ENCODE measurements around the genes COL6A3 and UBE2F.

DNA sequence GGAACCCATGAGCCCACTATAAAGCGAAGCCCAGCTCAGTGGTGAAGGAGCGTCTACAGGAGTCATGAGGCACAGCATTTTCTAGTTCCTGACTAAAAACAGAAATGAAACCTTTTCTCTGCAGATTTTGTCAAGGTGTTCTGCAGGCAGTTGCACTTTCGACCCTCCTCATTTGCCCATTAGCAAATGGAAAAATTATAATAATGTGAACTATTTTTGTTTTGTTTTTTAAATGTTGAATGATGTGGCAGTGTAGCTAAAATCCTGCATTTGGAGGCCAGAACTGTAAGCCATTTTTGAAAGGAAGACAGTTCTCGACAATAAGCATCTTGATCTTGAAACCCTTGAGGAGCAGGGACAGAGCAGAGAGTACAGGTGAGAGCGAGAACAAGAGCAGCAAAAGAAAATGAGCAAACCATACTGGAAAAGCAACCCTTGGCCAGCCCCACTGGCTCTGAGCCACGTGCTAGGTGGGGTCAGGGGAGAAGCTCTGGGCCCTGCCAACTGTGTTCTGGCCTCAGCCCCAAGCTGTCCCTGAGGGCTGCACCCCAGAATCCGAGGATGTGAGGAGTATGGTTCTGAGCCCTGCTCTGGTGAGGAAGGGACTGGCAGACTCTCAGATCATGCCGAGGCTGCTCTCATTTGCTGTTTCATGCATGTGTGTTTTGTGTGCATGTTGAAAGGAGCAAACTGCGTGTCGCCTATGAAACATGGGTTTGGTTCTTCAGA lies 26.3 kb upstream of the COPS8 start:
- RRBS = no CpG with 5 or more reads among the region's 10 CpGs

GRCh38 chr2:237117948-237118432 lies 32.3 kb downstream of the COPS8 start:
- RRBS = no CpG with 5 or more reads among the region's 1 CpG

- RRBS = no CpG with 5 or more reads among the region's 7 CpGs
Measured at GRCh38 chr2:237155875-237156362, 70.2 kb downstream of the COPS8 start.

DNA sequence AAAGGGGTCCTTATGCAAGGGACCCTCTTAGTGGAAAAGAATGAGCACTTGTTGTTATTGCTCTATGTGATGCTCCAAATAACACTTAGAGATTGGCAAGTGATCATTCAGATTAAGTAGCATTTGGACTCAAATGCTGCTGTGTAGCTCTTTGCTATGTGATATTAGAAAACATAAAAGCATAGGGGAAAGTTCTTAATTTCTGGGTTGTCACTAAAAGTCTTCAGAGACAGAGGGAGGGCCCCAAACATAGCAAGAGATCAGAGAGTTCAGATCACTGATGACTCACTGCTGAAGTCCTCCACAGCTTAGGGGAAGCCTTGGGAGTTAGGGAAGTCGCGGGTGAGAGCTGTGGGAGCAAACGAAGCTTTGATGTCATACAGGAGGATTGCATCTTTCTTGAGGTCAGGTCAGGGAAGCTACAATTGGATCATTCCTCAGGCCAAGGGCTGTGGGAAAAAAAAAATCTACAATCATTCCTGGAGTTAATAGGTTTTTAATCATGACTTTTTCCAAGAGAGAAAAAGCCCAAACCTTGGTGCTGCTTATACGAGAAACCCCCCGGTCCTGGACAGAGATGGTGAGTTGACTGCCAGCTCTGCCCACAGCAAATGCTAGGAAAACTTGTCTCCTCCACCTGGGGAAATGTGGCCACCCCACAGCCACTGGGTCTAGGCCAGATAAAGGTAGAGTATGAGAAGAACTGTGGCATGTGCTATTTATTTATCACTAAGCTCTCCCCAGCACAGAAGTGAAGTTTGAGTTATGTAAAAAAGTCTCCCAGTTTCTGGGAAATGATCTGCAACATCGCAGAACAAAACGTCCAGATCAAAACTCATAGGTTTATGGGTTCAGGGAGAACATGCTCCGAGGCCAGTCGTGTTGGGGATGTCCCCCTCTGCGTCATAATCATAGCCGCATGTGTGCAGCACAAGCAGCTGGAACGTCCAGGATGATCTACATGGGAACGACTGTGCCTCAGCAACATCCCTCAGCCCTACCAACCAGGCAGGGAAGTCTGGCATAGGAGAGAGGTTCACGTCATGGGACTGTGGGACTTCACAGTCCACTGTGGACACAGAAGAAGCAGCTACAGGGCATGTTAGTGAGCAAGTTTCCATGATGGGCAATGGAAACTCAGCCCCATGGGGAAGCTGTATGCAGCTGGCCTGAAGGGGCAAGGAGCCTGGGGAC lies 96.4 kb downstream of the COPS8 start:
- RRBS = no CpG with 5 or more reads among the region's 14 CpGs

DNA sequence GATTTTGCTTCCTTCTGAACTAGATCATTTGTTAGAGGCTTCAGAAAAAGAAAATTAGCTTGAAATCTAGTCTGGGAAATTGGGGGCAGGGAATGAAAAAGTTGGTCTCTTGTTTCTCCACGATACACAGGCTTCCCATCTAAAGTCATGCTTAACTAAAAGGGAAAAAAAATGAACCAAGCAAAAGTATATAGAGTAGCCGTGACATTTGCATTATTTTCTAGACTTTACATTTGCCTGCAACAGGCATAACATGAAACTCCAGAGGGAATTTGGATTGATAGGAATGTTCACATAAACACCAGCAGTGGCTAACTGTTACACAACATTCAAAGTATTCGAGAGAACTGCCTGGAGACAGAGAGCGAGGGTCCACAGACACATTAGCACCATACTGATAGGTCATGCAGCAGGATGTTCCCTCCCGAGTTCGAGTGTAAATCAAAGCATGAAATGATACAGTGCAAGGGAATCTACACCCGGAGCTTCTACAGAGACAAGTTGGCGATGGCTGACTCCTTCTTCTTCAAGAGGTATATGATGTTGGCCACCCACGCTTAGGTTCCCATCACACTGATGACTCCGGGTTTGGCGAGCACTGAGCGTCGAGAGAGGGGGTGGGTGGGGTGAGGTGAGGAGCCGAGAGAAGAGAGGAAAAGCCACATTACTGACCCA lies 89.6 kb downstream of the COL6A3 start:
- RRBS = 61% methylated on average over 4 of the region's 14 CpGs

DNA sequence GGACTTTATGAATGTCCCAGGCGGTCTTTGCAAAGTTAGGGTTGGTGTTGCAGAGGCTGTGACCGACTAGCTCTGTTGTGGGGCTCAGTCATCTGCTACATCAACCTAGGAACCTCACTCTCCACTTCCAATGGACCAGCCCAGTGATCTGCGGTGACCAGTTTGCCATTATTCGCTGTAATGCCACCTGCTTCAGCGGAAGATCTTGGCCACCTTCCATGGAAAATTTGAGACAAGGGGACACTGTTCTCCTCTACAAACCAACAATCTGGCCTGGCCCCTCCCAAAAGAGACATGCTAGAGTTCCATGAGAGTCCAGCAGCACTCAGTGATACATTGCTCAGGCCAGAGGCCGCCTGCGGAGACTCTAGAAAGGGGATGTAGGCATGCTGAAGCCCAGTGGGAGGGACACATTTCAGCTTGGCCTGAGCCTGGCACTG lies 58.3 kb downstream of the COL6A3 start:
- RRBS = no CpG with 5 or more reads among the region's 7 CpGs

DNA sequence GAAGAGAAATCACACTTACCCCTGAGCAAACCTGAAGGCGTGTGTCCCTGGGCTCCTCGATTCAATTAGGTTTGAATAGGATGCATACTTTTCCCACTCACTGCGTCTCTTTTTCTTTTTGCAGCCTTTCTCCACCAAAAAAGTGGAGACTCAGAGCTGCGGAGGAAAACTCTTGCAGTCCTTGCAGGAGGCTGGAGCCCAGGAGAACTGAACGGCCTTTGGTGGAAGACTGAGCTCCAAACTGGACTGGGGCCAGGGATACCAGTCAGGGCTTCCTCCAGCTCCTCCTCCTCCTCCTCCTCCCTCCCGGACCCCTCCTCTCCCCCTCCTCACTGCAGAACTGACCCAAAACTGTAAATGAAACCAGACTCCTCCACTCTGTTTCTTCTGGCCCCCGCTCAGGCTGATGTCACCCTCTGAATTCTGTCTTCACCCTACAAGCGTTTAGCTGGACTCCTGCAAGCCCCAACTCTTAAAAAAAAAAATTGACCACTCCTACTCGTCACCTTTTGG lies at the start of gene COL6A3:
TSS of gene COL6A3 (minus strand) at position 231 of the 513 bp plus-strand sequence.
- RRBS = no CpG with 5 or more reads among the region's 9 CpGs

- RRBS = no CpG with 5 or more reads among the region's 21 CpGs
Measured at GRCh38 chr2:237513174-237514268, 26.5 kb downstream of the MLPH start.

- RRBS = no CpG with 5 or more reads among the region's 5 CpGs
Measured at GRCh38 chr2:237515916-237516606, 29.0 kb downstream of the MLPH start.

GRCh38 chr2:237616489-237617070 lies 10.8 kb upstream of the LRRFIP1 start:
- RRBS = no CpG with 5 or more reads among the region's 5 CpGs

DNA sequence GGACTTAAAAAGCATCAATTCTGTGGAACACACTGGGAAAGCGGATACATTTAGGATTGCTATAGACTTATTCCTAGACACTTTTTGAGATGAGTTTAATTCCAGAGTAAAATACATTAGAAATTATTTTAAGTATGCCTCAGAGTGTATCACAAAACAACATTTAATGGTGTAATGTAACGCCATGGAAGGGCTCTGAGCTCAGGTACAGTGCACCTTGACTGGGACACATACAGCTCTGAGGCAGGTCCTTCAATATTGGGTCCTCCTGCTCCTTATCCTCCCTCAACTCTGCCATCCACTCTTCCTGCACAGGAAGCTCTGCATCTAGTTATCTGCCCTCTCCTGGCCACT lies 57.8 kb downstream of the LRRFIP1 start:
- RRBS = no CpG with 5 or more reads among the region's 2 CpGs

GRCh38 chr2:237691989-237692658 lies 64.7 kb downstream of the LRRFIP1 start:
- RRBS = 2% methylated on average over 37 of the region's 89 CpGs

- RRBS = 20% methylated on average over 2 of the region's 17 CpGs
Measured at GRCh38 chr2:237922422-237923312, 44.1 kb upstream of the UBE2F start.

- RRBS = 8% methylated on average over 39 of the region's 92 CpGs
Measured at GRCh38 chr2:237966480-237967247, at the start of gene UBE2F. Gene UBE2F, plus strand, starts transcription at chr2:237967014.

DNA sequence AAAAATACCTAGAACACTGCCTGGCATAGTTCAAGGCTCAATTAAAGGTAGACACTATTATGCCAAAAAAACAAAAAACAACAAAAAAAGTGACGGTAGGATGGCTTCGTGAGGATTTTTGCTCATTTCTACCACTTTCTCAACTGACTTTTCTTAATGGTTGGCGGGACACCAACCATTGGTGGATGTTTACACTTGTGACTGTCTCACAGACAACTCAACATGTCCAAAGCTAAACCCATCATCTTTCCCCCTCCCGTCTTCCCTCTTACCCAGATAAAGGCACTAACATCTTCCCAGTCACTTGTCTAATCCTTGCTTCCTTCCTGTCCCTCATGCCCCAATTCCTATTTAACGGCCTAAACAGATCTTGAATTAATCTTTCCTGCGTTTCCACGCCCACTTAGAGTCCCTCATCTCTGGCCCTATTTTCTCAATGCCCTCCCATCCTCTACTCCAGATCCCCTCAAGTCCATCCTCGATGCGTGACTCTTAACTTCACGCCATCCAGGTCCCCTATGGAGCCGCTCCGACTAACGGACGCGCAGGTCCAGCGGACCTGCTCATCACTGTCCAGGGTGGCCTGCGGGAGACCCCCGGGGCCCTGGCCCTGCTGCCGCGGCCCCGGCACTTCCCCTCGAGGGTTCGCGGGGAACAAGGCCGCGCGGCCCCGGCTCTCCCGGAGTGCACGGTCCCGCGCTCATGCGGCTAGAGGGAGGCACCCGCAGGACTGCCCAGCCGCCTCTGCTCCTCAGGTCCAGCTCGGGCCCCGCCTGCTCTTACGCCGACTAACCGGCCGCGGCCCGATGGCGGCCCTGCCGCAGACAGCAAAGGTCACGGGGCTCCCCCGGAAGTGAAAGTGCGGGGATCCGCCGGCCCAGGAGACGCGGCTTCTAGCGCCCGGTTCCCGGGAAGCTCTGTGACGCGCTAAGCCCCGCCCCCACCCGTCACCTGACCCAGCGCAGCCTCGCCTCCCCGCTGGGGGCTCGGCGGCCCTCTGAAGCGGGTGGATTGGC lies 578 bp upstream of the SCLY start:
- RRBS = 2% methylated on average over 25 of the region's 65 CpGs

DNA sequence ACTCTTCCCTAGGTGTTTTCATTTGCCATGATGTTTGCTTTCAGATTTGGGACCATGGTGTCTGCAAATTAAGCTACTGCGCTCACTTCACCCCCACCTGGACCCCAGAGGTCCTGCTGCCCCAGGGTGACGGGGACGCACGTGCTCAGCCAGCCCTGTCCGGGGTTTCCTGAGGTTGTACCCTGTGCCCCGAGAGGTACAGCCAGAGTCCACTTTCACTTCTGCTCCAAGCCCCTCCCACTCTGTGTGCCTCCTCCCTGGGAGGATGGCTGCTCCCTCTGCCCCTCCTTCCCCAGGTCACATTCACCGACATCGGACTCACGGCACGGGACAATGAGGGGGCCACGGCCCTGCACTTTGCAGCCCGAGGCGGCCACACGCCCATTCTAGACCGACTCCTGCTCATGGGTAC lies 7.4 kb downstream of the ESPNL start:
- RRBS = no CpG with 5 or more reads among the region's 15 CpGs

DNA sequence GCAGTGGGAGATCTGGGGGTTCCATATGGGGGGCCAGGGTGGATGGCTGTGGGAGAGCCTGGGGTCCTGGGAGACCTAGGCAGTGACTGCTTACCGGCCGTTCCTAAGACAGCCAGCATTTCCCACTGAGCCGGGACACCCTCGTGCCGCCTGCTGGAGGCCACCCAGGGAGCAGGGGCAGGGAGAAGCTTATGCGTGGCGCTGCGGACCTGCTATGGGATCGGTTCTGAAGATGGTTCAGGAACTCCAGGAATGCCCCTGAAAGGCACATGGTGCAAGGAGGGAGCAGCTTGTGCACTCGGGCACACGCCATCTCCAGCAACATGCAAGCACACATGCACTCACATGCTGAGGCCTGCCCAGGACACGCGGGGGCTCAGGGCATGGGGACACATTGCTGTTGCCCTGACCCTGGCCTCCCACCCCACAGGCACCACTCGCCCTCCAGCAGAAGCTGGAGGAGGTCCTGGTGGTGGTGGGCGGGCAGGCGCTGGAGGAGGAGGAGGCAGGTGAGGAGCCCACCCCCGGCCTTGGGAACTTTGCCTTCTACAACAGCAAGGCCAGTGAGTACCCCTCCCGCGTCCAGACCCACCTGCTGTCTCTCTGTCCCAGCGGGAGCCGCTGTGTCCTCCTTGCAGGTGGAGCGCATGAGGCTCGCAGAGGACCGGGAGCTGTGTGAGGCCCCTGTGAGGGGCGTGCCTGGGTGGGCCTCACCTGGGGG lies 4.1 kb downstream of the KLHL30 start:
- RRBS = 50% methylated on average over 3 of the region's 25 CpGs

DNA sequence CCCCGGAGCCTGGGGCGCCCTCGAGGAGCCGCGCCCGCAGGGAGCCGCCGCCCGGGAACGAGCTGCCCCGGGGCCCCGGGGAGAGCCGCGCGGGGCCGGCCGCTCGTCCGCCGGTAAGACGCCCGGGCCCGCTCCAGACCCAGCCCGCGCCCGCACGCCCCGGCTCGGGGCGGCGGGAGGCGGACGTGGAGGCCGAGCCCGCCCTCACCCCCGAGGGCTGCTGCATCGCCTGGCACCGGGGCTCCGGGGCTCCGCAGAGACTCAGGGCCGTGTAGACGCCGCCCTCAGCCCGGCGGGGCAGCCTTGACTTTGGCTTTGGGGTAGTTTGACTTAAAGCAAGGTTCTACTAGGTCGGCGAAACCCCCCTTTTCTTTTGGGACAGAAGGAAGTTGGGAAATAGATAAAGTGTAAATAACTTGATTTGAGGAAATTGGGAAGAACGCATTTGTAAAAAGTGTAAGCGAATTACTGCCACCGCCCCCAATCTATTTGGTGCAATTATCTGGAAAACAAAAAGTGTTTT lies 384 bp downstream of the ERFE start:
- RRBS = 4% methylated on average over 31 of the region's 50 CpGs

- RRBS = no CpG with 5 or more reads among the region's 3 CpGs
Measured at GRCh38 chr2:238177135-238177806, 18.5 kb downstream of the ERFE start.

DNA sequence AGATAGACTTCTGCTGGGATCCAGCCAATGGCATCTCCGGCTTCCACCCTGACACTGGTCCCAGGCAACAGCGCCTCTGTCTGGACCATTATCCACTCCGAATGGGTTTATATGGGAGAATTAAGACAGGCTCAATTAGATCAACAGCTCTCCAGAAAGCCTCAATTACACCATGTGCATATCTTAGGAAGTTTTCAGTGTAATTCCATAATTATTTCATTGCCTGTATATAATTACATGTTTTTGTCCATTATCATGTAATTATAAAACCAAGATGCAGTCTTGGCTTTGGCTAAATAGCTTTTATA lies 23.3 kb downstream of the PER2 start:
- RRBS = no CpG with 5 or more reads among the region's 3 CpGs